HCT116 (cell line): Measurements from ENCODE around the genes LDHAL6B and MYO1E.

DNA sequence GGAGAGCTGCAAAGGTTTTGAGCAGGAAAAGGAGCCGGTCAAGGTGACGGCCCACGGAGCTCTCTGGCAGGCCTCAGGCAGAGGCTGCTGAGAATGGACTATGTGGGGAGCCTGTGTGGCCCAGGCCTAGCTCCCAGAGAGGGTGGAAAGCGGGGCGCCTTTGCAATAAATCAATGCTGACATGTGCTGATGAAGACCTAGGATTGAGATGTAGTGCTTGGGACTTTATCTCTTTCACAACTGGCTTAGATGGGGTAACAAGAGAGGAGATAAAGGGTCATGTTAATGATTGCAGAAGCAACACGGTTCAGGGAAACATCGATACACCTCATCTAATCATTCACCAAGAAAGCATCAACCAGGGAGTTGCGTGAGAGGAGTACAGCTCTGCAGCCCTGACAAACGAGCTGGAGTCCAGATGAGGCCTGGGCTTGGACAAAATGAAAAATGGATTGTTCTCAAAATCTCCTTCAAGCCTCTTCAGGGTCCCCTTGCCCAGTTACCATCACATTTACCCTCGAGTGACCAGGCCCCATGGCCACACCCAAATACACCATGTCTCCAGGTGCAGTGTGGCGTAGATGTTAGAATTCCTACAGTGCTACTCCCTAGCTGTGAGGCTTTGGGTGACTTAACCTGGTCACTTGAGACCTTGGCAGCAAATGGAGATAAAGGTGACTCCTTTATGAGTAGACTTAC lies 146.5 kb upstream of the LIPC start:
- RRBS: no CpG with 5 or more reads among the region's 11 CpGs

GRCh38 chr15:58285953-58286455 lies 145.8 kb upstream of the LIPC start:
- RRBS: no CpG with 5 or more reads among the region's 2 CpGs

GRCh38 chr15:58306465-58307410 lies 125.1 kb upstream of the LIPC start:
- RRBS: no CpG with 5 or more reads among the region's 7 CpGs

GRCh38 chr15:58431055-58431458 lies 734 bp upstream of the LIPC start:
- RRBS: no CpG with 5 or more reads among the region's 5 CpGs

DNA sequence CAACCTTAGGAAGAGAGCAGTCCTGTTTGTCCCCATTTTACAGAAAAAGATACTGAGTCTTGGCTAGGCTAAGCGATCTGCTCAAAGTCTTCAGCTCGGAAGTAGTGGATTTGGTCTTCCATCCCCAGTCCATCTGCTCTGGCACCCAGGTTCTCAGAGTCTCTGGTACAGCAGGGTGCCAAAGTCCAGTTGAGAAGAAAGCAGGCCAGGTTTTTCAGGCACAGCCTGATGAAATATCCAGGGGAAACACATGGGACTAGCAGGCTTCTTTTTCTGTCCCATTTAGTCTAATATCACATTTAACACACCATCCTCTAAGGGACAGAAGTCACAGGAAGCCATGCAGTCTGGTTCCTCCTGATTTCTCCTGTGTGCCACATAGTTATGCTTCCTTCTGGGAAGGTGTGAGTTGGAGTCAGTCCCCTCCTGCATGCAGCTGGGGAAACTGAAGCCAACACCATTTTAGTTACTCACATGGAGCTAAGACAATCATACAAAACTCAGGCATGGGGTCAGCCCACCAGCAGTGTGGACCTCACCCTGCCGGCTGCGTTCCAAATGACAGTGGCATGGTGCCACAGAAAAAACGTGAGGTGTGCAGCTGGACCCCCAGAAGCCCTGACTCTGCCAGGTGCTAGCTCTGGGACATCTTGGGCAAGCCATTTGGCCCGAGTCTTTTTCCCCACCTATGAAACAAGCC lies 44.4 kb downstream of the LIPC start:
- RRBS: no CpG with 5 or more reads among the region's 6 CpGs

DNA sequence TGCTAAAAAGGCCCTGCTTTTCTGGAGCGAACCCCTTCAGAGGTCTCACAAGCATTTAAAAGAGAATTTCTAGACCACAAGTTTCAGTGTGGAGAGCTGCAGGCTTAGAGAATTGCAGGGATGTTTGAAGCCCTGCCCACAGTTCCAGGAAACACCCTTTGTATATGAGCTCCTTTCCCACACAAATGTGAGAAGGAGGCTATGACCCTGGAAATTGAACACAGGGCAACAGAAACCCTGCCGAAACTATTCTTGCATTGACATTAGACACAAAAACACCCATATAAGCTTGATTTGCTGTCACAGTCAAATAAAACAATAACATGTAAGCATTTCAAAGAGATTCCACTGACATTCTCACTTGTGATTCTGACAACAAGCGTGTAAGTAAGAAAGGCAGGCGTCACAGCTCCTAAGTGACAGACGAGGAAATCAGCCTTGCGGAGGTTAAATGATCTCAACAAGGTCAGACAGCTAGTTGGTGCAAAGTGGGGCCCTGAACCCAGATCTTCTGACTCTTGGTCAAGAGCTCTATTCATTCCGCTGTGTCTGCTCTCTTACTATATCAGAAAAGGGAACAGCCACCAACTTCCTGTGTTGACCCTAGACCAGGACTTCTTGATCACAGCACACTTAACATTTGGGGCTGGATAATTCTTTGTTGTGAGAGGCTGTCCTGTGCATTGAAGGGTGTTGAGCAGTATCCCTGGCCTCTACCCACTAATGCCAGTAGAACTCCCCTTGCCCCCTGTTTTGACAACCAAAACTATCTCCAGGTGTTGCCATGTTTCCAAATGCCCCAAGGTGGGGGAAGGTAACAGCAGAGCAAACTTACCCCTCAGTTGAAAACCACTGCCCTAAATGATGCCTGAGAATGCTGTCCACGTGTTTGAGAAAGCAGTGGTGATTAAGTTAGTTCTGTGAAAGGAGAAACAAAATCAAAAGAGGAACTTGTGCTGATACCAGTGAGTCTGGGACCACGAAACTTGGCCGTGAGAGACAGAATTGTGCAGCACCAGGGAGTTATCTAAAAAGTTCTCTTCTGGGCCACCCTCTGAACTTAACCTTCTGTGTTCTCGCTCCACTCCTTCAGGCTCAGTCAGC lies 86.0 kb downstream of the LIPC start:
- RRBS: no CpG with 5 or more reads among the region's 11 CpGs

GRCh38 chr15:58748367-58748672 lies 1.2 kb downstream of the ADAM10 start:
- RRBS: no CpG with 5 or more reads among the region's 6 CpGs

GRCh38 chr15:58932098-58932626 lies 1.3 kb downstream of the SLTM start:
- RRBS: no CpG with 5 or more reads among the region's 7 CpGs

DNA sequence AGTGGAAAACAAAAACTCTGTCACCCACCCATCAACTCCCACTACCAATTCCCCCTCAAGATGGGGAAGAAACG lies 747 bp downstream of the SLTM start:
- RRBS: no CpG with 5 or more reads among the region's 1 CpG

DNA sequence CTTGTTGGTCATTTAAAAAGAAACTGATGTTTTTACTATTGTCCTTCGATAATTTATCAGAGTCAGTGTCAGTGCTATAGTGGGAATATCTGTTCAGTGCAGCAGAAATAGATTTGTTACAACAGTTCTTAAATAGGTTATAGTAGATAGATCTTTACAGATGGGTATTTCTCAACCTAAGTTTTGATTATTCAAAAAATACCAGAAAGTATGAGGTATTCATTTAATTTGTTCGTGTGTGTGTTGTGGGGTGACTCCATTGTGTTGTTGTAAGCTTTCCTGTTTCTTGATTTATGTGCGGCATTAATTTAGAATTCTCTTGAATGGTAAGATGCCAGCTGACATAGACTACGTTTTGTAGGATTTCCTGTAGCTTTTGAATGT lies 1.1 kb downstream of the RNF111 start:
- RRBS: no CpG with 5 or more reads among the region's 4 CpGs

DNA sequence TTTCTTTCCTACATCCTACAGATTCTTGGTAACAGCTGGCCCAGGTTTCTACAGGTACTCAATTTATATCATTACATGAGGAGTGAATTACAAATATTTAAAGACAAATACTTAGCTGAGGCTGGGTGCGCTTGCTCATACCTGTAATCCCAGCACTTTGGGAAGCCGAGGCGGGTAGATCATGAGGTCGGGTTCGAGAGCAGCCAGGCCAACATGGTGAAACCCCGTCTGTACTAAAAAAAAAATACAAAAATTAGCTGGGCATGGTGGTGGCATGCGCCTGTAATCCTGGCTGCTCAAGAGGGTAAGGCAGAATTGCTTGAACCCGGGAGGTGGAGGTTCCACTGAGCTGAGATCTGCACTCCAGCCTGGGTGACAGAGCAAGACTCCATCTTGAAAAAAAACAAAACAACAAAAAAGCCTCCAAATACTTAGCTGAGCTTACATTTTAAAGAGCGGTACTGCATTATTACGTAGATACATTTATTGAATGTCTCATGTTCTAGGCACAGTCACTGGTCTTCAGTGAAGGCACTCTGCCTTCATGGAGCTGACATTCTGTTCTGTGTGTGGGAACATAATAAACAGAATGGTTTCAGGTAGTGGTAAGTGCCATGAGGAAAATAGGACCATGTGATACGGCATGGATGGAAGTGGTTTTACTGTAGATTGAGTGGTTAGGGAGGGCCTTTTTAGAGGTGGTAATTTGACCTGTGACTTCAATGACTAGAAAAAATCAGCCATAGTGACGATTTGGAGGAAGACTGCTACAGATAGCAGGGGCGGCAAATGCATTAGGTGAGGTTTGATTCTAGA lies 3.6 kb downstream of the RNF111 start:
- RRBS: no CpG with 5 or more reads among the region's 13 CpGs

DNA sequence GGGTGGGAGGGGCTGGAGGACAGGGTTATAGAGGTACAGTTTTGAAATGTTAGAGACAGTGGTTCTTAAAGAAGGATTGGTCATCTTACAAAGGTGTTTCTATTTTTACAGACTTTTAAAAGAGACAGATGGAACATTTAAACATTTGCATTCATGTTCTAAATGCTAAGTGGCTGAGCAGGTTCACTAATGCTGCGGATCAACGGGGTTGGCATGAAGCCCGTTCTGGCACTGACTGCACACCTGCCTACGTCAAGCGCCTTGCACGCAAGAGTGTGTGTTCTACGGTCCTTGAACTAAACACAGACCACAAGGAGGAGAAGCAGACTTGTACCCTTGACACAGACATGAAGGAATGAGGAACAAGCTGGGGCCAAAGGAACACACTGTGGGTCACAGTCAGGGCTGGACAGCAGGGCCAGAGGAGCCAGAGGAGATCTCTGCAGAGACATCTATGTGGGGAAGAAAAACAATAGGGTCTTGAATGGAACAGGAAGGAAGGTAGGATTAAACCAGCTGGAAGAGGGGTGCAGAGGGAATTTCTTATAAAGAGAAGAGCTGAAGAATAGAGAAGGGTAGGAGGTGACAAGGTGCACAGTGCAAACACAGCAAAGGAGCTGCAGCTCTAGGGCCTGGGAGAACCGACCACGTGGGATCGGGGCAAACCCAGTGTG lies 47.9 kb upstream of the LDHAL6B start:
- RRBS: no CpG with 5 or more reads among the region's 10 CpGs

- RRBS: no CpG with 5 or more reads among the region's 19 CpGs
Measured at GRCh38 chr15:59206540-59206996, at the start of gene LDHAL6B. Gene LDHAL6B (plus strand): TSS chr15:59206843.

DNA sequence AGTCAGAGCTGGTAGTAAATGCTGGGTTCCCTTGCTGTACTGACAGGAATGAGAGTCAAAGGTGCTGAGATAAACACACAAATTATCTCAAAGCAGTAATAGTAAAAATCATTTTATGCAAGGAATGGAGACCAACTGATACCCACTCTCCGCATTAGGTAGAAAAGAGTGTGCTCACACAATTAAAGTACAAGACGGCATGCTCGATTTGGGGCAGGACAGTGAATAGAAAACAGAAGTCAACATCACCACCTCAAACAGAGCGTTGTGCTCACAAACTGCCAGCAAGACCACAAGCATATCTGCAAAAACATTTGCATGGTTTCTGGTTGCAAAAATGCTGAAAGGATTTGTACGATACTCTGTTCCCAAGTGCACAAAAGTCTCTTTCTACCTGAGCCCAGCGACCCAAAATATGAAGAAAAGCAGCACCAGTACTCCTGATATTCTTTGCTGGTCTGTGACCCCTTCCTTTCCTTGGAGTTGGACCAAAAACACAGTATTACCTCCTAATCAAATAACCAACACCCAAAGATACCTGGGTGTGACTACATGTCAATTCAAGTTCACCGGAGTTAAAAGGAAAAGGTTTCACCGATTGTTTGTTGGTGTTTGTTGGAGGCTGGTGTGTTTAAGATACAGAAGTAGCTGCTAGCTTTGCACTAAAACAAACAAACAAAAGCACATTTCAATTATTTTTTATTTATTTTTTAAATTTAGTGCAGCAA lies 81.7 kb downstream of the MYO1E start:
- RRBS: no CpG with 5 or more reads among the region's 8 CpGs

- RRBS: no CpG with 5 or more reads among the region's 10 CpGs
Measured at GRCh38 chr15:59365057-59365477, 7.6 kb downstream of the MYO1E start.

- RRBS: under 1% methylated on average over 20 of the region's 89 CpGs
Measured at GRCh38 chr15:59372228-59373388, at the start of gene MYO1E. Gene MYO1E (minus strand): TSS chr15:59372871.

DNA sequence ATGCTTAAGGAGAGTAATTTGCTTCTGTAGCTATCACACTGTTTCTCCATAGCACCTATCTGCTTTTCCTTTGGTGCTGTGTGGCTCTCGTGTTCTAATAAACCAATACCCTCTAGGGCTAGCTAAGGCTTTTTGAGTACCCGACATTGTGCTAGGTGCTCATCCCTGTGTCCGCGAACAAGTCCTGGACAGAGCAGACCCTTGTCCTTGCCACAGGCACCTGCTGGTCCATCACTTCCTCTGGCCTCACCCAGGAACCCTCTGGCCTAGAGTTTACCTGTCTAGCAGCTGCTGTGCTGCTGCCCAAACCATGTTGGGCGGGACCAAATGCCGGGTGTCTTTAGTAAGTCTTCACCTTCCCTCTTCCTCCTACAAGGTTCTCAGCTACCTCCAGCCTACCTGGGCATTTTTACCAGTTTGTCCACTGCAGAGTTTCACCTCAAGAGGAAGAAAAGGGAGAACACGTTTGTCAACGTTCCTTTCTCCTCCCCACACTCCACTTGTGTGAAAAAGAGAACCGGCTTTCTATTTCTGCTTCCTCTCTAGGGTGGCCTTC lies 80.6 kb upstream of the GCNT3 start:
- RRBS: no CpG with 5 or more reads among the region's 9 CpGs

DNA sequence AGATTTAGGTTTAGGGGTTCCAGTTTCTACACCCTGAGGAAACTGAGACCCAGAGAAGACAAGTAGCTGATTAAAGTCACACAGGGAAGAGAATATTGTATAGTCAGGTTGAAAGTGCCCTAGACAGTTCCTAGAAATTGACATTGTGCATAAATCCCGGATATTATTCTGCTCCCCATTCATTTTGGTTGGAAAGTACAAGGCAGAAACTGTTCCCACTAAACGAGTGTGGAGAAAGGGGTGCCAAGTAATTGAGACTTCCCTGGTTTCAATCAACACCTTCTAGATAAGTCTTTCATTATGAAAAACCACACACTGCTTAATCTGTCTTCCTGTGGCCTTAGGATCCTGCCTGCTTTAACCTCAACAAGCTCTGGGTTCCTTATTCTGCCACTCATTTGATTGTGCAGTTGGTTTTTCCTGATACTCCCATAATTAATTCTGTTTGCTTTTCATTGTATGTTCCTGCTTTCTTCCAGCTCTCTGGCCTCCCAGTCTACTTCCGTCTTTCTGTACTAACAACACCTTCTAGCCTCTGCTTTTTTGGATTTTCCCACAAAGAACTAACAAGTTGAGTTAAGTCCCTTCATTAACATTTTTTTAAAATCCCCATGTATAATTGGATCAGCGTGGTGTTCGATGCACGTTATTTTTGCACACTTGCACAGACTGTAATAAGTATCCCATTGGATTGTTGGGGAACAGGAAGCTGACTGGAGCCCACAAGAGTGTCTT lies 20.3 kb upstream of the GCNT3 start:
- RRBS: no CpG with 5 or more reads among the region's 6 CpGs

GRCh38 chr15:59609625-59610118 lies 1.9 kb upstream of the GCNT3 start:
- RRBS: no CpG with 5 or more reads among the region's 7 CpGs

DNA sequence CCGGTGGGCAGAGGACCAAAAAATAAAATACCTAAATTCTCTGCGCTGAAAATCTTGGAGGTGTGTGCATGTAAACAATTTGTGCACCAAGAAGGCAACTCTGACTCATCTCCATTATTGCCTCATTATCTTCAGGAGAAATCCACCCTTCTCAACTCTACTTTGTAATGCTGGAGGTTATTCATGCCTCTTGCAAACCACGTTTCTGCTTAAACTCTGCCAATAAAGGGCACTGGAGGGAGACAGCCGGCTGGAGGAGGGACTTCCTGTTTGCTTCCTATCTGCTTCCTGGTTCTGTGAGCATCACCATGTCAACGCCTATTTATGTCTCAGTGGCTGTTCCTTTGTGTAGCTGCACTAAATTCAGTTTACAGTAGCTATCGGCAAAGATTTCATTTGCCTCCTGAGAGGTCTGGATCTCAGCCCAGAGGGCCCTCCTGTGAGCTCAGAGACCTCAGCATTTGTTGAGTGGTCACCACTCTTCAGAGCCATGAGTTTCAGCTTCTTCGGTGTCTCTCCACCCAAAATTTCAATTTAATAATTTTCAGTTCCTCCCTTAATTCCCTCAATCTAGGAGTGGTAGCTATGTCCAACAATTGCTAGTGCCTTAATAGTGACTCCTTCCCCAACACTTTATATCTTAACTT lies 3.5 kb downstream of the GCNT3 start:
- RRBS: no CpG with 5 or more reads among the region's 7 CpGs